Aorta (tissue), 1 donor: ENCODE data around the genes APOA5 and DSCAML1.

GRCh38 chr11:115761381-115761685, 257.1 kb upstream of the CADM1 start:
- PRO-cap = no peak

DNA sequence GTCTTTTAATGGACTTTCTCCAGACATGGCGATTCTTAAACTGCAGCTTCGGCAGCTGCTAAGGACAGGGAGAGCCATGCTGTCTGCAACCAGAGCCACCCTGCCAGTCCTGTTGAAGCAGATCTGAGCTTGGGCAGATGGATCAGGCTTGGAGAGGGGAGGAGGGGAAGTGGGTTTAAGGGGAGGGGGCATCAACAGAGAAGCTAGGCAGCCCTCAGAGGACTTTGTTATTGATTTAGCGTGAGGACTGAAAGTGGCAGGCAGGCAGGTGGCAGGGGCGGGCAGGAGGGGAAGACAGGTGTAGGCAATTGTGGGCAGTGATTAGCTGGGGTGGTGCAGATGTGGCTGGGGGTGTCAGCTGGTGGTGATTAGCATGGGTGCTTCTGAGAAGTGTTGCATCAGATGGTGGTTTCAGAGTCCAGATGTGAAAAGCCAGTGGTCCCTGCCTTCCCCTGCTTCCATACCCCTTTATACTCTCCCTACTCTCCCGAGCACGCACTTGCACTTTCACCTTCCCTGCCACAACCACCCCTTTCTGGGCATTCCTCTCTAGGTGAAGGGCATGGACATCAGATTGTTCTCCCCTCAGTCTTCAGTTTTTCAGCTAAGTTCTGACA, 435.5 kb upstream of the CADM1 start:
- PRO-cap = no peak

DNA sequence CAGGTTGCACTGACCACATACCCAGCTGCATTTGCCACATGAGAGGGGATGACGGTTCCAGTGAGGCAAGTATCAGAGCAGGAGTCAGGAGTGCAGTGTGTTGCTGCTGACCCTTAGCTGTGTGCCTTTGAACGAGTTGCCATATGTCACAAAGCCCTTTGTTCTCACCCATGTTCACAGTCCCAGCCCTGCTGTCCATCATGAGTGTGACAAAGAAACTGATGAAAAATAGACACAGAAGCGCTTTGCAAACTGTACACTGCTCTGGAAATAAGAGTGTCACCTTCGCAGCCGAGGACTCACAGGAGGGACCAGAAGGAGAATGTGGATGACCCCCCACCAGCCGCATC, 568.8 kb upstream of the CADM1 start:
- PRO-cap = no peak

GRCh38 chr11:116420713-116421320, 352.0 kb downstream of the BUD13 start:
- PRO-cap = no peak

DNA sequence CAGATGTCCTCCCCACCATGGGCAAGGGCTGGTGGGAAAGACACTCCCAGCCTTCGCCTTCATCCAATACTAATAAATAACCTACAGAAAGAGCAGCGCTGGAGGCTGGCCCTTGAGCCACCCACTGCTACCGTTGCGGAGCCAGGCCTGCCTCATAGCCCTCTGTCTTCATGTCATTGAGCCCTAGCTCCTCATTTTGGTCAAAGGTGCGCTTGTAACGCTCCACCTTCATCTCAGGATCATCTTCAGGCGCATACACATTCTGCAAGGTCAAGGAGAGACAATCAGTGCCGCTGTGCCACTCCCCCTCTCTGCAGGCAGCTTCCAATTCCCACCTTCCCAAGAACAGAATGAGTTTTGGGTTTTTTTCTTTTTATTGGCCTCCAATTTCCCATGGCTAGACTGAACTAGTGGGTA, 6.0 kb upstream of the BUD13 start:
- PRO-cap = no peak

- PRO-cap = no peak
Measured at GRCh38 chr11:116791588-116791923, at the start of gene APOA5. Gene APOA5, minus strand, starts transcription at chr11:116791879.

DNA sequence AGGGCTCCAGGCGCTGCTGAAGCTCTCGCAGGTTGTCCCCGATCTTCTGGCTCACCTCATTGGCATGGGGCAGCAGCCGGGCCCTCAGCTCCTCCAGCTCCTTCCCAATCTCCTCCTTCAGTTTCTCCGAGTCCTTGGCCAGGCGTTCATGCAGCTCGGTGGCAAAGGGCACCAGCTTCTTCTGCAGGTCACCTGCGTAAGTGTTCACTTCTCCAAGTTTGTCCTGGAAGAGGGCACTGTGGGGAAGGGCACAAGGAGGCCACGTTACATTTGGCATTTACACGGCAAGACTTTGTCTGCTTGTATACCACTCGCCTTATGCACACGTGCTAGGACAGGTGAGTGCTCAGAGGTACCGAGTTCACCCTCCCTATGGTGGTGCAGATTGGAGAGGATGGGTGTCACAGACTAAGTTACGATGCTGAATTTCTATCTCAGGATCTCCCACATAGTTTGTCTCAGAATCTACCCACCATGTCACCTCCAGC, 1.4 kb downstream of the APOA4 start:
- PRO-cap = no peak

DNA sequence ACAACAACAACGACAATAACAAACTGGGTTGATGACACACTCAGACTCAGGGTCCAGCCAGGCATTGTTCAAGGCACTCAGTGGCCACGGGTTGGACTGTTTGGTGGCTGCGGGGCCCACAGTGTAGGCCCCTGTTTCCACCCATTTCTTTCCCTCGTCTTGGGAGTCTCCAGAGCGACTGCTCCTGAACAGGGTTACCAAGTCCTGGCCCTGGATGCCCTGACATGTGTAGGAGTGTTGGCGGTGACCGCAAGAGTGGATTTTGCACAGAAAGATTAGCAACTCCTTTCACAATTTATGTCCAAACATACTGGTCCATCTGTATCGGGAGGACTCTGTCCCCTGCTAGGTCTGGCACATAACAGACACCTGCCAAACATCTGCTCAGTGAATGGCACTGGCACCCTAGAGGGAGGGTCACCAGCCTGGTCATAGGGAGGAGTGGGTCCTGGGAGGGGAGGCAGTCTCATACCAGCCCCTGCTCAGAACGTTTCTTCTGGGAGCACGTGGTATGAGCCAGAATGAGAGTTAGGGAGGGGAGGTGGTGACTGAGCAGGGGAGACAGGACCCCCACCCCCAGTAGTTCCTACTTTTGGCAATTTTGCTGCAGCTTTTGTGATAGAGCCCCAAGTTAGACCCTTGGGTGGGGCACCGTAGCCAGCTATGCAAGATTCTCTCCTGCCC, 3.4 kb upstream of the APOA1 start:
- PRO-cap = no peak

- PRO-cap = no peak
Measured at GRCh38 chr11:116924728-116925597, 87.5 kb upstream of the APOA1 start.

DNA sequence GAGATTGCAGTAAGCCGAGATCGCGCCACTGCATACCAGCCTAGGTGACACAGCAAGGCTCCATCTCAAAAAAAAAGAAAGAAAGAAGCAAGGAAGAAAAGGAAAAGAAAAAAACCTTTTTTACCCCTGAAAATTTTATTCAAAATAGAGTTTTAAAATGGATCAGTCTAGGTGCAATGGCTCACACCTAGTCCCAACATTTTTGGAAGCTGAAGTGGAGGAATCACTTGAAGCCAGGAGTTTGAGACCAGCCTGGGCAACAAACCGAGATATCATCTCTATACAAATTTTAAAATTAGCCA, 48.8 kb downstream of the SIK3 start:
- PRO-cap = no peak

GRCh38 chr11:117188606-117189439, 10.3 kb downstream of the SIDT2 start:
- PRO-cap = no peak

- PRO-cap = no peak
Measured at GRCh38 chr11:117216886-117217708, 14.8 kb downstream of the PCSK7 start.

DNA sequence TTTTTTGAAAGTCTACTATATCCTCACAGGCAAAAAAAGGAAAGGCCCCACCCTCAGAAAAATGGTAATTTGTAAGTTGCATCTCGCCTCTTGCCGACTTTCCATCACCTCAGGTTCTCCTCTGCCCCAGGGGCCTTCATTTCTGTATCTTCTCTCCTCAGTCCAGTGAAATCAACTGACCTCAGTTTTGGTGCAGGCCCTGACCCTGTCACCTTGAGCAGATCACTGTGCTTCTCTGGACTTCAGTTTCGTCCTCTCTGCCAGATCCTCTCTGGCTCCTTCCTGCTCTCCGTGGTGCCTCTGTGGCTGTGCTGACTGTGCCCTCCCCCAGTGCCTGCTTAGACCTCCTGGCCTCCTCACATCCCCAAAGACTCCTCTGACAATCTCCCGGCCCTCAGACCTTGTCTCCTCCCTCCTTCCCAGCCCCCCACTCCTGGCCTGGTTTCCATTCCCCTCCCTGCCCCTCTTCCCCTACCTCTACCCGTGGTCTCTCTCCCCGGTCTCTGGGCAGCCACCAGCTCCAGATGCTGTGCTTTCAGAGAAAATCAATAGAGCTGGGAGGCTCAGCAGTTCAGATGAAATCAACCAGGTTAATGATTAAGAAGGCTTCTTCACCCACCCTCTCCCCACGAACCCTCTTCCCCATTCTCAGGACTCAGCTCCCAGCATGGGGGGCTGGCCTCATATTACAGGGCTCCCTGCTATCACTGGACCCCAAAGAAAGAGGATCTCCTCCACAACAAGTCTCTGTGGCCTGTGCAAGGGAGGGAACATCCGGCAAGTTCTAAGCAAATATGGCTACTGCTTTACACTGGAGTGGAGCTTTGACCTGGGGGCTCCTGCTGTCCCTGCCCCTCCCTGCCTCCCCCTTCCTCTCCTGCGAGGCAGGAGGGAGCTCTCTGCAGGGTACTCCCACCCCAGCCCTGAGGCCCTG, 16.6 kb downstream of the BACE1 start:
- PRO-cap = no peak

- PRO-cap = no peak
Measured at GRCh38 chr11:117300107-117300638, 15.9 kb downstream of the BACE1 start.

GRCh38 chr11:117684562-117685109, 112.4 kb downstream of the DSCAML1 start:
- PRO-cap = no peak

- PRO-cap = no peak
Measured at GRCh38 chr11:117796591-117797531, at the start of gene DSCAML1. Gene DSCAML1, minus strand, starts transcription at chr11:117797216.

DNA sequence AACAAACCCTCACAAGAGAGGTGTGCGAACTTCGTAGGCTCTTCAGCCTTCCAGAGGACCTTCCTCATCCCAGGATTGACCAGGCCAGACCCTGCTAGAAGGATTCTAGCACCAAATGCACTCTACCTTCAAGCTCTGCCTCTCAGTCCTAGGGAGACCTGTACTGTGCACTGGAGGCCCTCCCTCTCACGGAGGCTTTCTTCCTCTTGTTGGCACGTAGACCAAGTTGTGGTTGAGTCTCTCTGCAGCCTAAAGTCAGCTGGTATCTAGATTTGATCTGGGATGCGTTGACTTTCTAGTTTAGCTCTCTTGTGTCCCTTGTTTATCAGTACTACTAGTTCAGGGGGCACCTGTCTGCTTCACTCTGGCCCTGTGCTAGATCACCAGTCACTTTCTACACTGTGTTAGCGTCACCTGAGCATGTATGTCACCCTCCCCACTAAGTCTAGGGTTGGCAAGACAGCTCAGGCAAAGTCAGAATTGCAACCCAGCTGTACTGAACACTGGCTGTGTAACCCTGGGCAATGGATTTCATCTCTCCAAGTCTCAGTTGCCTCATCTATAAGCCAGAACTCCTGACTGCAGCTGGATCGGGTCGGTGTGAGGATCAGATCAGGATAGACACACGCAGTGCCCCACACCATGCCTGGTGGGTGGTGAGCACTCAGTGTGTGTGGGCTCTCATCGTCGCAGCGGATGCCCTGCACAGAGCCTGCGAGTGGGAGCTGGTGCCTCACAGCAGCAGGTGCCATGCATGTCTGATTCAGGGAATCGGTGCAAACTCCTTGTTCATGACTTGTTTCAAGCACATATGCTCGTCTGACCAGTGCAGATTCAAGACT, 22.2 kb upstream of the TMPRSS13 start:
- PRO-cap = no peak

- PRO-cap = no peak
Measured at GRCh38 chr11:117980613-117981022, 5.6 kb upstream of the IL10RA start.

- PRO-cap = no peak
Measured at GRCh38 chr11:118078183-118079365, 1.7 kb downstream of the TMPRSS4 start.

DNA sequence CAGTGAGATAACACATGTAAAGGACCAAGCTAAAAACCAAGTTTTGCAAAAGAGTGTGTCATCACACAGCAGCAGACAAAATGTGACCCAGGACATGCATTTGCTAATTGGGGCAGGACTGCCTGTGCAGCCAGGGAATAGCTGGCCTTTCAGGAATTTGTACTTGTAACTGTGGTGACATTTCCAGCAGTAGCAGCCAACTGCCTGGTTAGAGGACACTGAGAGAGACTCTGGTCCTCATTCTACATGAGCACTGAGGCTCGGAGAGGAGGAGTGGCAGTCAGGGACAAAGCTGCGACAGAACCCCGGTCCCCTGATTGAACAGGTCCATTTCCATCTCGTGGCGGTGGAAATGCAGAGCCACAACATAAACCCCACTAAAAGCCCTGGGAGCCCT, 13.4 kb upstream of the SMIM35 start:
- PRO-cap = no peak